Thoracic aorta endothelial cell (primary cell): ENCODE measurements around a stretch of chr6.

DNA sequence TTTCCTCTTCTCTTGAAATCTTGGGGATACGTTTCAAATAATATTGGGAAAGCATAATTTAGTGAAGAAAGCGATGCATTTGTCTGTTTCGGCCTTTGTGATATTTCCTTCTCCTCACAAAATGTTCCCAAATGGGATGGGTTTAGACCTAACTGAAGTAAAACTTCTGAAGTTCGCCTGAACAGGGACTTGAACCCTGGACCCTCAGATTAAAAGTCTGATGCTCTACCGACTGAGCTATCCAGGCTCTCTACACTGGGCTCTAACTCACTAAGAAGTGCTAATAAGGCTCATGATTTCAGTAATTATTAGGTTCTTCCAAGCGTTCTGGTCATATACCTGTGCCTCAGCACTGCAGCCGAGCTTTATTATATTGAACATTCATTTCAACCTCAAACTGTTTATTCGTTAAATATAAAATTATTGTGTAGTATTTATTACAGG lies 118.8 kb upstream of the ZNF184 start:
- CAGE, long polyA plus RNA, result no peak

GRCh38 chr6:27592337-27593109 lies 119.6 kb upstream of the ZNF184 start:
- CAGE, long polyA plus RNA, result no peak

DNA sequence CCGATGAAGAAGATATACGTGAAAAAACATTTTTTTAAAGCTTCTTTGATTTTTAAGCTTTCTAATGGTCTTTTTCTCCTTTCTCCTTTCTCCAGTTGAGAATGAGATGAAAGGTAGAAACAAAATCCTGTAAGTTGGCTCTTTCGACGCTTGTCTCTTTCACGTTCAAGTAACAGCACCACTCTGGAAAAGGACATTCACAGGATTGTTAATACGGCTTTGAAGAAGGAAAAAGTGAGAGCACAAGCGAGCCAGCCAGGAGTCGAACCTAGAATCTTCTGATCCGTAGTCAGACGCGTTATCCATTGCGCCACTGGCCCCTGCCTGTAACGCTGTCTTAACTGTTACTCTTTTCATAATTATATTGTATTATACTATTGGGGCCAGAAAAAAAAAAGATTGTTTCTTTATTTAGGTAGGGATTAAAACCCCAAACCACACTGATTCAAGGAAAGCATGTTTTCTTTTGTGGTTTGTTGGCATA lies 137.4 kb downstream of the H2BC13 start:
- CAGE, long polyA plus RNA, result no peak

DNA sequence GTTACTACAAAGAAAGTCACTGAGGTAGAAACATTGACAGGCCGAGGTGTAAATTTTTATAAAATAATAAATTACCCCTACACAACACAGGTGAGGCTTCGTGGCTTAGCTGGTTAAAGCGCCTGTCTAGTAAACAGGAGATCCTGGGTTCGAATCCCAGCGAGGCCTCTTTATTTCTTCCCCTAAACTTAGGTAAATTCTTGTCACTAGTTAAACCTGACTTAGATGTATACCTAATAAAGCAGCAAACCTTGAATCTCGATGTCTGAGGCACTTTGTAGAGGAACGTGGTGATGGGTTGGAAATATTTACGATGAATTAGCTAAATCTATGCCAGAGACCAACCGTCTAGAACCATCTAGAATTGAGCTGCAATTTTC lies 81.1 kb downstream of the H2BC13 start:
- CAGE, long polyA plus RNA, result no peak

- CAGE, long polyA plus RNA, result no peak
Observed at GRCh38 chr6:27778905-27779177, 28.9 kb downstream of the H2BC13 start.

DNA sequence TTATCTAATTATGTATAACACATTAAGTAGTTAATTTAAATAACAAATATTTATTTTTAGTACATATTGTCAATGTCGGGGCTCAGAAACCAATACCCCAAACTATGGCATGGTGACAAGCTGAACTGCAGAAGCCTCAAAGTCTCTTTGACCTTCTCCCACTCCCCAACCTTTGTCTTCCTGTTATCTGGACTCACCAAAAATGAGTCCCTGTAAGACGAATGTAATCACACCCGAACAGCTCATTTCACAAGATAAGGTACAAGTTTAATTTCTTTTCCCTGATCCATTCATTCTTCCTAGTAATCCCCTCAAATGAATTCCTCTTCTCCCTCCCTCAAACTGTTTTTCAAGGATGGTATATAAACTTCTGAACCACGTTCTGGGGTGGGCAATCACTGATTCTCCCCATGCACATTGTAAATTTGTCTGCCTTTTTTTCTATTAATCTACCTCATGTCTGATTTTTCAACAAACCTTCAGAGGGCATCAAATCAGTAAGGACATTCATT lies 3.3 kb downstream of the H2AC15 start:
- CAGE, long polyA plus RNA, result no peak

DNA sequence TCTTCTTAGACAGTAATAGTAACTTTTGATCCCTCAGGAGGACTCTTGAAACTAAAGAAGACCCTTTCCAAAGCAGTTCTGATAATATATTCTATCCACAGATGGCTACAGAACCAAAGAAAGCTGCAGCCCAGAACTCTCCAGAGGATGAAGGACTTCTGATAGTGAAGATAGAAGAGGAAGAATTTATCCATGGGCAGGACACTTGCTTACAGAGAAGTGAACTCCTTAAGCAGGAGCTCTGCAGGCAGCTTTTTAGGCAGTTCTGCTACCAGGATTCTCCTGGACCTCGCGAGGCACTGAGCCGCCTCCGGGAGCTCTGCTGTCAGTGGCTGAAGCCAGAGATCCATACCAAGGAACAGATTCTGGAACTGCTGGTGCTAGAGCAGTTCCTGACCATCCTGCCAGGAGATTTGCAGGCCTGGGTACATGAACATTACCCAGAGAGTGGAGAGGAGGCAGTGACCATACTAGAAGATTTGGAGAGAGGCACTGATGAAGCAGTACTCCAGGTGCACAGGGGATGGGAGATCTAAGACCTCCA lies 5.1 kb downstream of the ZNF165 start:
- CAGE, long polyA plus RNA, result no peak

DNA sequence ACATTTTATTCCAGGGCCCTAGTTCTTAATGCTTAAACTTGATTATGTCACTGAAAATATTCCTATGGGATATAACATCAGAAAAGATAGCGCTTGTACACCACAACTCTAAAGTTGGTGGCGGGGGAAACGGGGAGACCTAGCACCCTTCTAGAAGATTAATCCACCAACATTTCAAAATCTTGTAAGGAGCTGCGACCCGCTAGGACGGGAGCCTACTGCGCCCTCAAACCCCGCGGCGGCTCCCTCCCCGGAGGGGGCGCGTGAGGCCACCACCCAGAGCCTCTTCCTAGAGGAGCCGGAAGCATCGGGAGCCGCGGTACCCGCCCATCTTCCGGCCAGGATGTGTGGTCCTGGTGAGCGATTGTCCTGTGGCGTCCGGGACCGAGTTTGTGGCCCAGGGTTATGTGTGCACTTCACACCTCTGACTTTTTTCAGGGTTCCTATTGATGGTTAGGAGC lies 10.5 kb downstream of the ZNF165 start:
- CAGE, long polyA plus RNA, result no peak

- CAGE, long polyA plus RNA, result no peak
Observed at GRCh38 chr6:28104449-28105850, 19.5 kb upstream of the ZSCAN16 start.

- CAGE, long polyA plus RNA, result no peak
Observed at GRCh38 chr6:28136521-28137245, 5.0 kb upstream of the ZKSCAN8 start.

GRCh38 chr6:28252788-28253015 lies 633 bp upstream of the ZKSCAN4 start:
- CAGE, long polyA plus RNA, result no peak

- CAGE, long polyA plus RNA, result no peak
Observed at GRCh38 chr6:28336307-28337023, 517 bp upstream of the ZSCAN31 start.

- CAGE, long polyA plus RNA, result no peak
Observed at GRCh38 chr6:28356514-28356888, 6.8 kb downstream of the ZKSCAN3 start.

DNA sequence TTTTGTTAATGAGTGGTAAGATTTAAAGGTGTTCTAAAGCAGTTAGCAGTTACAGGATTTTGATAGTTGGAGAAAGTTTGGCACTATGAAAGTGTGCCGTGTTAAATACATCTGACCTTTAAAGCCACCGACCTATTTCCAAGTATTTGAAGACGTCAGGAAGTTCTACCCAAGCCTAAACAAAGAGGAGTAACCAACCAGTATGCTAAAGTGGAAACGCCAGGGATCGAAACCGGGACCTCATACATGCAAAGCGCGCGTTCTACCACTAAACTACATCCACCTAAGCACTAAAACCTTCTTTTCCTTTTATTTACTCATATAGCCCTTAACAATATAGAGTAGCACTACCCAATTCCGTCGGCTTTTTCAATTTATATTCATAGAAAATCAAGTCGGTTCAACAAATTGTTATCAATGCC lies 46.8 kb upstream of the SCAND3 start:
- CAGE, long polyA plus RNA, result no peak

GRCh38 chr6:28647918-28649070 lies 61.2 kb upstream of the SCAND3 start:
- CAGE, long polyA plus RNA, result no peak

DNA sequence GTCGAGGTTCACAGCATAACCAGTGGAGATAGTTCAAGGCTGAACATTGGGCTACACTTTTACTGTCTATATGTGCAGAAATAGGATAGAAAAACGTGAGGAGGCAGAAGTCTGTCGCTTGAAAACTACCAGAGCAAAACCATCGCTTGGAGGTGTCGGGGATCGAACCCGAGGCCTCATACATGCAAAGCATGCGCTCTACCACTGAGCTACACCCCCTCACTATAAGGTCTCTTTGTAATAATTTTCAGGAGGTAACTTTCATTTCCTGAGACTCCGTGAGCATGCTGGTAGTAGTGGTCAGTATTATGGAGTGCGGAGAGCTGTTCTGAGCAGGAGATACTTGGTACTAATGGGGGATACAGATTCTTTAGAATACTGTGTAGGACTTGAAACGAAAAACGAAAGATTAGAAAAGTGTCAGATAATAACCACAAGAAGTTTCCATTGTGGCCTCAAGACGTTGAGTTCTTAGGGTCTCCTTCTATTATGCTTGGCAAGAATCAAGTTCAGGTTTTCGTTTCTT lies 106.6 kb downstream of the TRIM27 start:
- CAGE, long polyA plus RNA, result no peak

DNA sequence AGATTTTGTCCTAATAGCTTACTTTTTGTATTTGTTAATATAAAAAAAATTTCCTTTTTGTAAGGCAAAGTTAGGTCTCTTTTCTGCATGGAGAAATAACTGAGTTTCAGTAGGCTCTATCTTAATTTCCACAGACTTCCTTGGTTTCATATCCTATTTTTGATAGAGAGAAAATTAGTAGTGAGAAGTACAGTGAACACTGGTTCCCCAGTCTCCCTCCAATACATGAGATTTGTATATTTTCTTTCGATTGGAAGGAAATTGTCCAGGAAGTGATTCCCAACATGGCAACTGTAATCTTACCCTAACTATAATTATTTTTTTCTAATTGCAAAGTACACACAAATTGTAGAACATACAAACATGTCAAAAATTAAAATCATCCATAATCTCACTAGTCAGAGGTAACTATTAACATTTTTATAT lies 26.4 kb downstream of the TRIM27 start:
- CAGE, long polyA plus RNA, result no peak

- CAGE, long polyA plus RNA, result no peak
Observed at GRCh38 chr6:28906175-28907255, 17.3 kb downstream of the TRIM27 start.

- CAGE, long polyA plus RNA, result no peak
Observed at GRCh38 chr6:28944148-28944794, 20.5 kb upstream of the TRIM27 start.

GRCh38 chr6:28980718-28981440 lies 24.2 kb downstream of the ZNF311 start:
- CAGE, long polyA plus RNA, result no peak